Tibial nerve (tissue), 3 donors: ENCODE results near the genes USP17L12, USP17L5, USP17L29 and ZNF518B.

- PRO-cap = no peak
- RAMPAGE, long total RNA, 3 experiments = no peak in any of the 3 experiments
Measured at GRCh38 chr4:9219733-9220211, at the start of gene USP17L12. Gene USP17L12 (plus strand): TSS chr4:9220152.

- PRO-cap = no peak
- RAMPAGE, long total RNA, 3 experiments = no peak in any of the 3 experiments
Measured at GRCh38 chr4:9339246-9339549, at the start of gene USP17L5. Gene USP17L5 (plus strand): TSS chr4:9339403.

GRCh38 chr4:9353338-9353815, at the start of gene USP17L29:
Gene USP17L29 (plus strand): TSS chr4:9353638.
- PRO-cap = no peak
- RAMPAGE, long total RNA, 3 experiments = no peak in any of the 3 experiments

DNA sequence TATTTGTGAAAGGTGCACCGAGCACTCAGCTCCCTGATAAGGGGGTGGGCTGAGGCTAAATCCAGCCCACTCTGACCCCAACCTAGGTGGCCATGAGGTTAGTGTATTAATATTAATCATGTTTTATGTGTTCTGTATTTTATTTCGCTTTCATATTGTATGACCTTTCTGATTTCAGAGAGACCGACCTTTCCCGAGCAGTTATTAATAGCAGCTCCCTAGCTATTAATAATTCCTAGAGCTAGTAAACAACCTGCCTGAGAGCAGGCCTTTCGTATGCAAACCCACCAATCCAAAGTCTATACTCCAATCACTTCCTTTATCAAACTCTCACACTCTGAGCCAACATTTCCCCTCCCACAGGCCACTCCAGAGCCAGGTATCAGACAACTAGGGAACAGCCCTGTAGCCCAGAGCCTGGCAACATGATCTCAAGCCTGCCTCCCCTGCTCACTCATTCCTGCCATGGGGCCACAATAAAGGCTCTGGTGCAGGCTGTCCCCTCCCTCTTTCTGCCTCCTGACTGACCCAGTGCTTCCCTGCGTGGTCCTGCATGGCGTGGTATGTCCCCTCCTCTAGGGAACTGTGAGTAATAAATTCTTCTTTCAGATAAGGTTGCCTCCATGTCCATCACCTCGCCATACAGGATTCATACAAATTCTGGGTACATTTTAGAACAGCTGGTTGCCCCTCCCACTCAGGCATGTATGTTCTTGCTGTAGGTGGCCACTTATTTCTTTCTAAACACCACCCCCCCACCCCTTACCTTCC, 73.7 kb downstream of the SLC2A9 start:
- PRO-cap = no peak
- RAMPAGE, long total RNA, 3 experiments = no peak in any of the 3 experiments

GRCh38 chr4:10005936-10006573, 15.2 kb downstream of the SLC2A9 start:
- PRO-cap = unidirectional peak, plus-strand start at chr4:10006480
- RAMPAGE, long total RNA, 3 experiments = no peak in any of the 3 experiments

DNA sequence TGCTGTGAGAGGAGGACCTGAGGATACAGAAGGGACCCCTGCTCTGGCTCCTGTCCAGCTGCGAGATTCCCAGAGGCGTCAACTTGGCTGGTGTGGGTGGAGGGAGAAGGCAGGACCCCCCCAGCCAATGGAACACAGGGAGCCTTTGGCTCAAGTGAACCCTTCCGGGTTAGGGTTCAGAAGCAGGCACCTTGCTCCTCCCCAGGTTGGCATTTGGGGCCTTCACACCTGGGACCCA, 29.8 kb downstream of the WDR1 start:
- PRO-cap = no peak
- RAMPAGE, long total RNA, 3 experiments = no peak in any of the 3 experiments

DNA sequence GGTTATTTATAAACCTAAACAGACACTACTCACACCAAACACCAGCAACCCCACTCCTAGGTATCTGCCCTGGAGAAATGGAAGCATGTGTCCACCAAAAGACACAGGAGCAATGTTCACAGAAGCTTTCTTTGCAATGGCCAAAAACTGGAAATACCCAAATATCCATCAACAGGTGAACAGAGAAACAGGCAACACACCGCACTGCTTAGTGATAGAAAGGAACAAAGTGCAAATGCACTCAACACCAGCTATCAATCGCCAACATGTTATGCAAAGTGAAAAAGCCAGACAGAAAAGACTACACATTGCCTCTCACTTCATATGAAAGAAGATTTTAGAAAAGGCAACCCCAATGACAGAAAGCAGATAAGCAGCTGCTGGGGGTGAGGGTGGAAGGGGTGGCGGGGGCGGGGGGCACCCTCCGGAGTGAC, 10.9 kb downstream of the WDR1 start:
- PRO-cap = no peak
- RAMPAGE, long total RNA, 3 experiments = no peak in any of the 3 experiments

DNA sequence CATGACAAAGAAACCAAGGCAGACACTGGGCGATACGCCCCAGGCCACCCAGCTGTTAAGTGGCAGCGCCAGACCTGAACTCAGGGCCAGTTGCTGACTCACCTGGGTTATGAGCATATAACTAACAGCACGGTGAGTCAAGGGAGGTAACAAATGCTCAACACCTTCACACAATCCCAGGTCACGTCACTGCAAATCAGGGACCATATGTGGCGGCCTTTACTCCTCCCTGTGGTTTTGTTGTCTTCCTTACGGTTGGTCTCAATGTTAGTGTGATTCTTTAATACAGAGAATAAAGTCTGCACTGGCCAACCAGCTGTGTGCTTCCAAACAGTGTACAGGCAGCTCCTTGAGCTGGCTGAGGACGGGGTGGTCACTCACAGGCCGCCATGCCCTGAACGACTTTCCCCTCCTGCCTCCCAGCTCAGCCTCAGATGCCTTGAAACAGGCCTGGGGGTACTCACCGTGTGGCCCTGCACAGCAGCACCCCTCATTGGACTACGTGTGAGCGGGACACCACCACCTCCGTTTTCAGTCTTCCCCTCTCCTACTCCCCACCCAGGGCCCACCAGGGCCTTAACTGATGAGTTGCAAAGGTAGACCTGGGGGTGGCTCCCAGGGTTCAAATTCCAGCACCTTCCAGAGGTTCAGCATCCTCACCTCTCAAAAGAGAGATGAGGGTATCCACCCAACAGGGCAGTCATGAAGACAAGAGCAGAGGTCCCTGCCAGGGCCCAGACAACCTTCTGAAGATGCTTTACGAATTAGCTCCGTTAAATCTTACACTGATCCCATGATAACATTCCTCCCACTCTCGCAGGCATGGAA, 7.2 kb downstream of the WDR1 start:
- PRO-cap = no peak
- RAMPAGE, long total RNA, 3 experiments = no peak in any of the 3 experiments

DNA sequence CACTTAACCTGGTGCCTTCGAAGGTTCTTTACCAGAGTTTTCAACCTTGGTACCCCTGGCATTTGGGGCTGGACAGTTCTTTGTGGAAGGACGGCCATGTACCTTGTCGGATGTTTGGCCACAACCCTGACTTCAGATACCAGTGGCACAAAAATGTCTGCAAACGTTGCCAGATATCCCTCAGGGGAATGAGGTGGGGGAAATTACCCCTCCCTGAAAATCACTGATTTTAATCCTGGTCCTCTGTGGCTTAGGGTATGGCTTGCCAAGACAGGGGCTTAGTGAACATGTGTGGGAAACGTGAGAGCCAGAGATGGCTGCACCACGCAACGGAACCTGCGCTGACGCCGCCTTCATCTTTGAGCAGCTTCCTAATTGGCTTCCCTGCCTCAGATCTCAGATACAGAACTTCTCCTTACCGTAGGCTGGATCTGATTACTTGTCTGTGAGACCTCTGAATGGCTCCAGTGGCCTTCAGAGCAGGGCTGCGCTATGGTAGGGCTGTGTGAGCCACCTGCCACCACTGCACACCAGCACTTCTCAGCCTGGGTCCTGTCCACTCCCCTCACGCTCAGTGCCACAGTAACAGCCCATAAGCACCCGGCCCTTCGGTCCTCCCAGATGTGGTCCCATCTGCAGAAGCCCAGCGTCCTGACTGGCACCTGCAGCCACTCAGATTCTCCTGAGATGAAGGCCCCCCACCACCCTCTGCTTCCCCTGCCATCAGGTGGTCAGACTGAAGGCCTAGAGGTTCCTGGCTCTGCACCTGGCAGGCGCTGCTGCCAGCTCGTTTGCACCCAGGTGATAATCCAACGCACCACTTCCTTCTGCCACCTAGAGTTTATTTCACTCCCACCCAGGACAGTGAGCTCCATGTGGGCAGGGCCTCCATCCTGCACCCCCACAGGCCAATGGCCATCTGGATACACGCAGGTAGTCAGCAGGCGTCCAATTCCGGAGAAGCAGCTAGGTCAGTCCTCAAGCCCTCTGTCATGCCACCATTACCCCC, 5.6 kb downstream of the WDR1 start:
- PRO-cap = no peak
- RAMPAGE, long total RNA, 3 experiments = no peak in any of the 3 experiments

DNA sequence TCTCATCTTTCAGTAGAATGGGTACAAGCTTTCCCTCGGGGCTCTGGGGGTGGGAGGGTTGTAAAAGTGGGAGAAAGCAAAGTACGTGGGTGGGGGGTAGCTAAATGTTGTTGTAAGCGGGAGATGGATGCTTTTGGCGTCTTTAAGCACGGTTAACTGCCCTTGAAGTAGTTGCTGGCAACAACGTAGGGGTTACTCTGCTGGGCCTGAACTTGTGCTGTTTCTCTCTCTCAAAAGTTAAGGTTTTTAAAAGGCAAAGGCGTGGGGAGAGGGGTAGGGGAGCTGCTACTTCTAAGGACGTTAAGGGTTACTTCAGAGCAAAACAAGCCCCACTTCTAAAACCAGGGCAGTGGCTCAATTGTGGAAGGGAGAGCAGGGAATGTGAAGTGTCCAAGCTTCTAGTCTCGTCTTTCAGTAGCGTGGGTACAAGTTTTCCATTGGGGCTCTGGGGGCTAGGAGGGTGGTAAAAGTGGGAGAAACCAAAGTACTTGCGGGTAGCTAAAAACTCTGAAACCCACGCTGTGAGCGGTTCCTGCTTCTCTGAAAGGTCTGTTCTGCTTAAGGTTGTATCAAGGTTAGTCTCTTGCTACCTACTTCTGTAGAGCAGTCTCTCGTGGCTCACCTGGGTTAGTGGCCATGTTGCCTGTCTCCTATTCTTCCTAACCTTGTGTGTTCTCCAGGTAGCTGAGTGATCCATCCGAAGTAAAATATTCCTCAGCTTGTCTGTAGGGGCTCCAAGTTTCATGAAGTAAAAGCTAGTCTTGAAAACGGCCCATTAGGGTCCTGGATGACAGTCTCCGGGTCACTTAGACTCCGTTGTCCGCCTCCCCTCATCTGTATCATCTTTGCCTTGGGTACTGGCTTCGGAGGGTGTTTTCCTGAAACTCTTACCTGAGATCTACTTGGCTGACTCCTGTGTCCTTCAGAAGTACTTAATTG, 1.7 kb upstream of the WDR1 start:
- PRO-cap = no peak
- RAMPAGE, long total RNA, 3 experiments = no peak in any of the 3 experiments

GRCh38 chr4:10157577-10157855, 40.9 kb upstream of the WDR1 start:
- PRO-cap = no peak
- RAMPAGE, long total RNA, 3 experiments = no peak in any of the 3 experiments

- PRO-cap = unidirectional peak, minus-strand start at chr4:10457412
- RAMPAGE, long total RNA, 3 experiments = start-site peak on the minus strand in 3 of 3 experiments, at chr4:10457373-10457426 at its widest, 54 to 276 reads per replicate
Measured at GRCh38 chr4:10457209-10457710, at the start of gene ZNF518B. Gene ZNF518B (minus strand): TSS chr4:10457426.

DNA sequence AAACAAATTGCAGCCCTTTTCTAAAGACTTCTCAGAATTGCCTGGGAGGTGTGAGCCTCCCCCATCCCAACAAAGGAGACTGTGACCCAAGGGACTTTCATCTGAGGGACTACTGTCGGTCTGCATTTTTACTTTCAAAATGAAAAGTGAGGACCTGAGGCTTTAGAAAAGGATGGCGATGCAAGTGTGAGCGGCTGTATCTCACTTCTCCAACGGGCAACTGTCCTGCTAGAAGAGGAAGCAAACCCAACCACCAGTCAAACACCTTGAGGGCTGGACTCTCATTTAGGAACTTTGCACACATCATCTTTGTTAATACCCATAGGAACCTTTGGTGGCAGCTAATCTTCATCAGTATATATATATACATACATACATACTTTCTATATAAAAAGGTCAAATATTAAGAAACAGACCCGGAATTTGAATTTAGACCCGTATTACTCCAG, 62.7 kb upstream of the CLNK start:
- PRO-cap = no peak
- RAMPAGE, long total RNA, 3 experiments = no peak in any of the 3 experiments

DNA sequence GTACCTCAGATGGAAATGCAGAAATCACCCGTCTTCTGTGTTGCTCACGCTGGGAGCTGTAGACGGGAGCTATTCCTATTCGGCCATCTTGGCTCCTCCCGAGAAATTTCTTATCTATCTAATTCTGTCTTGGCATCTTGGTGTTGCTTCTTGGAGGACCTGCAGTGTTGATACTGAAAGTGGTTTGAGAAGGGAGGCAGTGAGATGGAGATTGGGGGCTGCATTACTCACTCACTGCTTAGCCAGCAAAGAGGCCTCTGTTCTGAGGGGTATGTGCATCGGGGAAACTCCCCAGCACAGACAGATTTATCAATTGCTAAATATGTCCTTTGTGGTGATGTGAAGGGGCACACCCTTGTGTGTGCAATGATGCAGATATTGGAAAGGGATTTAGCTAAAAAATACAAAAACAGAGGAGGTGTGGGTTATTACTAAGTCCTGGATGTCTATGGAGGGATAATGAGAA, 279.1 kb downstream of the HS3ST1 start:
- PRO-cap = no peak
- RAMPAGE, long total RNA, 3 experiments = no peak in any of the 3 experiments

DNA sequence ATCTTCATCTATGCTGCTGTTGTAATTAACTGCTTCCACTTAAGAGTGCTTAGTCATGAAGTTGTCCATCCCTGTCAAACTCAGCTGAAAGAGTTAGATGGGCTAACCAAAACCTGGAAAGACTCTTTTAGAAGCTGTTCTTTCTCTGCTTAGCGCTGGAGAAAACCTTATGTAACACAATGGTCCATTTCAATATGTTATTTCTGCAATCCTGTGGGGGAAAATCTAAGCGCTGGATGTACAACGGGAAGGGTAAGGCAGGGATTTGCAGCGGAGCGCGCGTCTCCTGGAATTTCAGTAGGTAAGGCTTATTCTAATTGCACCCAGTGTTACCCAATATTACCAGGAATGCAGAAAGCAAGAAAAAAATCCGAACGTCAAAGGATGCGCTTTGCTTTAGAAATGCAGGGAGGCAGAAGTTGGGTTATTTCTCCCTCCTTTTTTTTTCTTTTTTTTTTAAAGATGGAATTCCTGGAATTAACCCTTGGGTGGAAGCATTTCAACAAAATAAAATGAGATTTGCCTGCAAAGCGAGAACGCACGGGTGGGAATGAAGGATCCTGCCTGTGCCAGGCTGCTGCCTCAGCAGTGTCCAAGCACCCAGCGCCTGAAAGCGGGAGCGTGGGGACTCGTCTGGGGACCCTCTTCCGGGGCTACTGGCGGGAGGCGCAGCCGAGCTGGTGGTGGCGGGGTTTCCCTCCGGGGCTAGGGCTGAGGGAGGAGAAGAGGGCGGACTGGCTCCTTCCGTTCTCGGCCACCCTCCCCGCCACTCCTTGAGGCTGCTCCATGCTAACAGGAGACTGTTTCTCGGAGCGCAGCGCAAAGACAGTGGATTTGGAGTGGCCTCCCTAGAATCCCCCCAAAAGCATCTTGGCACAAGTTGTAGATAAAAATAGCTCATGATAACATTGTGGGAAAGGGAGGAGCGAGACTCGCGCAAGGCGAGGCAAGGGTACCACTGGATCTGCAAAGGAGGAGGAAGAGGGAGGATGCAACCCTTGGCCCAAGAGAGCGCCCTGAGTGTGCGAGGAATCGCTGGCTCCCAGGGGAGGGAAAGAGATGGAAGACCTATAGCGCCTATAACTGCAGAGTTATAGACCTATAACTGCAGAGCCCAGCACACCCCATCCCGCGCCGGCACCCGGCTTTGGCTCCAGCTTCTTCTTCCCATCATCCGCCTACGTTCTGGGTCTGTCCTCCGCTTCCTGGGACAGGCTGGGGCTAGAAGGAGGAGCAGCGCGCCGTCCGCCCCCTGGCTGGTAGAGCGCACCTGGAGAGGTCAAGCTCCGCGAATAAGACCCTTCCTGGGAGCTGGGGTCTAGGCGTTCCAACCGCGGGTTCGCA, 1.6 kb downstream of the HS3ST1 start:
- PRO-cap = no peak
- RAMPAGE, long total RNA, 3 experiments = no peak in any of the 3 experiments

GRCh38 chr4:12420507-12420715, 991.7 kb upstream of the HS3ST1 start:
- PRO-cap = no peak
- RAMPAGE, long total RNA, 3 experiments = no peak in any of the 3 experiments

DNA sequence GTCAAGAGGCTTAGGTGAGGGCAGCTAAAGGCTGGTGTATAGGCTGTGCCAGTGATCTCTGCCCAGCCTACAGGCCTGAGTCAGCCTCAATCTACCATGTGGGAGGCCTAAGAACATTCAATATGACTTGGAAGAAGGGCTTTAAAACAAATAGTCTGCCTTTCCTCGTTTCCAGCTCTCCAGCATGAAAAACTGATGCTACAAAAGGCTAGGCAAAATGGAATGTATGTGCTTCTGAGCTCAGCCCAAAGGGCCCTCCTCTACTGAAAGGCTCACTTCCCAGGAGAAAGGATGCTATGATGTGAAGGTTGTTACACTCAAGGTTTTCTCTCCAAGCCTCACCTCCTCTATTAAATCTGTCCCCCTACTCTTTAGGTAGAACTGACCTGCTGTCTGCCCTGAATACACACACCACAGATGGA, 121.3 kb downstream of the RAB28 start:
- PRO-cap = no peak
- RAMPAGE, long total RNA, 3 experiments = no peak in any of the 3 experiments

- PRO-cap = no peak
- RAMPAGE, long total RNA, 3 experiments = no peak in any of the 3 experiments
Measured at GRCh38 chr4:13543590-13543841, 792 bp downstream of the NKX3-2 start.

DNA sequence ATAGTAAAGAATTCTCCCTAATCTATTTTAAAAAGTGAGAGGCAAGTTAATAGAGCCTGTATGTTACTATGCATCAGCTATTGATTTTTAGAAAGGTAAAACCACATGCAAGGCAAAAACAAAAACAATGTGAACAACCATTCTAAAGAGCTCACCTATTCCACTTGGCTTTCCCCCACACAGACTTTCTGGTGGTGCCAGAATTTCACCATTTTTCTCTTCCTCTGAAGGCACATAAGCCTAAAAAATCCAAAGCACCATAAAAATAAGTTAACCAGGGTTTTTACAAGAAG, 31.9 kb downstream of the BOD1L1 start:
- PRO-cap = no peak
- RAMPAGE, long total RNA, 3 experiments = no peak in any of the 3 experiments

DNA sequence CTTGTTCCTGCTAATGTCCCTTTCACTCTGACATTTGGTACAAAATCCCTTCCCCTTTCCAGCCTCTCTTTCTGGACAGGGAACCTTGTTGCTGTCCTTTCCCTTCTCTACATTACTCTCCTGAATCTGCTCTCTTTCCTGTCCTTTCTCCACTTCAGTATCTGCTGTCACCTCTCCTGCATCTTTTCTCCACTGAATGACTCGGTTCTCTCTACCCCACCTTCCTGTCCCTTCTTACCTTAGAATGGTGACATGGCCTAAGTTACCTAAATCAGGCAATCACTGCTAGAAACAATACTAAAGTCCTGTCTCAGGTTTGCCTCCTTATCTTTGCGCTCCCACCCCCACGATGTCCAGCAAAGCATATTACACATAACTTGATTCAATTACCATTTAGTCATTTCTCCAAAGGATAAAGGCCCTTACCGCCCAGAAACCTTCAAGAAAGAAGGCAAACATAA, 946 bp downstream of the BOD1L1 start:
- PRO-cap = no peak
- RAMPAGE, long total RNA, 3 experiments = no peak in any of the 3 experiments